Frontal cortex (tissue), 2 donors: ENCODE measurements around the gene FGFBP1.

DNA sequence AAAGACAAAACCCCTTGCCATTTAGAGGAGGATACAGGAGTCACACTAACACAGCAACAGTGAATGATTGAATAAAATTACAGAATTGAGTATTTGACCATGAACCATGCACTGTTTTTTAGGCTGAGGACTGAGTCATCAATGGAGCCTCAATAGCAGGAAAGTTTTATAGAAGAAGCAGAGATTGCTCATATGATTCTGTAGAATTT, 991.7 kb upstream of the HS3ST1 start:
- RAMPAGE, long total RNA = no peak

- RAMPAGE, long total RNA = no peak
Measured at GRCh38 chr4:12609228-12609865, 874.8 kb downstream of the RAB28 start.

- RAMPAGE, long total RNA = no peak
Measured at GRCh38 chr4:13481515-13481902, 2.6 kb downstream of the RAB28 start.

DNA sequence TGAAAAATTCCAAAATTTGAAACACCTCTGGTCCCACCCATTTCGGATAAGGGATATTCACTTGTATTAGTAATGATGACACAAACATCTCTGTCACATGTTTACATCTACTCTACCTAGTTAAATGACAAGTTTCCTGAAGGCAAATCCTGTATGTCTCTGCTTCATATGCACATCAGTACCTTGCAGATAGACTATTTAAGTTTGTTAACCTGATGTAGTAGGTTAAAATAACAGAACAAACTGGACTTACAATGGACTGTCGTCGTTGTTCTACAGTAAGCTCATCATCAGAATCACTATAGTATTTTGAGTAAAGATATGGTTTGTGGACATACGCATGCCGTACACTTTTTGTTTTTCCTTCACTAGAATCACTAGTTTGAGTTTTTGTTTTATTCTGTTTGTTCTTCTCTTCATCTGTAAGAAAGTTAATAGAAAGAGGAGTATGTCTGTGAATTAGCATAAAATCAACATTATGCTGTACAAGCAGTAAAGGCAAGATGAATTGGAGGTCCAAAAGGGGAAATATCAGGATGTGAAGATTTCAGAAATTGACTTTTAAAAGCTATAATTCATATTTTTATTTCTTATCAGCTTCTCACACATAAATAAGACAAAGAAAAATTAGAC, 16.7 kb downstream of the BOD1L1 start:
- RAMPAGE, long total RNA = no peak

GRCh38 chr4:13619743-13620187, 7.8 kb downstream of the BOD1L1 start:
- RAMPAGE, long total RNA = no peak

DNA sequence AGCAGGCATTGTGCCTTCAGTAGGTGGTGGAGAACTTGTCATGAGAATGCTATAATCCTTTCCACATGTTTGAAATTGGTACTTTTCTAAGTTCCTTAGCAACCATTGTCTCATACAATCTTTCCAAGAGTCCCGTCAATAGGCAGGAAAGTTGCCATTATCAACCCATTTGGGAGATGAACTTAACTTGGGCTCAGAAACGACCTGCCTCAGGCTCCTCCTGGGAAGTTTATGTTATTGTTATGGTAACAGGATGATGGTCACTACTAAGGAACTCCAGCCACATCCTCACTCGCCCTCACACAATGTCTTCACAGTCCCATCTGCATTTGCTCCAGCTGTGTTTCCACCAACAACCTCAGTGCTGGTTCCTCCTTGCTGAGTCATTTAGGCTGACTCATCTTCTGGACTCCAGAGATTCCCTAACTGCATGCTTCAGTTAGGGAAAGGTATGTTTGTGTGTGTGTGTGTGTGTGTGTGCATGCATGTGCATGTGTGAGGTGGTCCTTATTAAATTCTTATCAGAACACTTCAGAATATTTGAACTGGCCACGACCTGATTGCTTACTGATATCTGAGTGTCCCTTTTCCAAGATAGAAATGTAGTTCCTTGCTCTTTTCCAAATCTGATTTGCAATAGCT, 293.4 kb upstream of the BOD1L1 start:
- RAMPAGE, long total RNA = no peak

DNA sequence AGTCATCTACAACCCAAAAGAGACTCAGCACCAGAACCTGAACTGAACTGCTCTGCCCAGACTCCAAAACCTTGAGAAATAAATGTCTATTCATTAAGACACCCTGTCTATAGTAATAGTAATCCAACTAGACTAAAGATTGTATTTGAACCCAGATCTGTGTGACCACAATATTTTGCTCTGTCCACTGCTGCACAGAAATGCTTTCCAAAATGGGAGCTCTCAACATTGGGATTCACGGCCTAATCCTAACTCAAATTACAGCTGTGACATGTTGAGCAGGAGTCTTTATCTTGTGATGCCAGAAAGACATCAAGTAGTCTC, 644.6 kb upstream of the CPEB2 start:
- RAMPAGE, long total RNA = no peak

GRCh38 chr4:15004532-15005487, 2.5 kb downstream of the CPEB2 start:
- RAMPAGE, long total RNA = no peak

GRCh38 chr4:15033882-15034773, 31.8 kb downstream of the CPEB2 start:
- RAMPAGE, long total RNA = no peak

GRCh38 chr4:15385977-15386455, 41.8 kb upstream of the C1QTNF7 start:
- RAMPAGE, long total RNA = no peak

DNA sequence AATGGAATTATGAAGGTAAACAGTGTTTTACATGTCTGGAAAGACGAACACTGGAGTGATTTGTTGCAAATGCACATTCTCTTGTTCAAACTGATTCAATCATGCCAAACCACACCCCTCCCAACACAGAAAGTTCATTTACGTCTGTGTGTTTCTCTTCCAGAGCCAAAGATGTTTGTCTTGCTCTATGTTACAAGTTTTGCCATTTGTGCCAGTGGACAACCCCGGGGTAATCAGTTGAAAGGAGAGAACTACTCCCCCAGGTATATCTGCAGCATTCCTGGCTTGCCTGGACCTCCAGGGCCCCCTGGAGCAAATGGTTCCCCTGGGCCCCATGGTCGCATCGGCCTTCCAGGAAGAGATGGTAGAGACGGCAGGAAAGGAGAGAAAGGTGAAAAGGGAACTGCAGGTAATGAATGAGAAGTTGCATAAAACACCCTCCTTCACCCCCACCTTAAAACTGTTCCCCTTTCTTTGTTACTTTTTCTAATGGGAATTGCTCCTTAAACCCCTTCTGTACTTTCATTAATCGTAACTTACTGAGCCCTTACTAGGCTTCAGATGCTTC, 7.8 kb downstream of the C1QTNF7 start:
- RAMPAGE, long total RNA = no peak

GRCh38 chr4:15479134-15480437, 9.9 kb downstream of the CC2D2A start:
- RAMPAGE, long total RNA = no peak

DNA sequence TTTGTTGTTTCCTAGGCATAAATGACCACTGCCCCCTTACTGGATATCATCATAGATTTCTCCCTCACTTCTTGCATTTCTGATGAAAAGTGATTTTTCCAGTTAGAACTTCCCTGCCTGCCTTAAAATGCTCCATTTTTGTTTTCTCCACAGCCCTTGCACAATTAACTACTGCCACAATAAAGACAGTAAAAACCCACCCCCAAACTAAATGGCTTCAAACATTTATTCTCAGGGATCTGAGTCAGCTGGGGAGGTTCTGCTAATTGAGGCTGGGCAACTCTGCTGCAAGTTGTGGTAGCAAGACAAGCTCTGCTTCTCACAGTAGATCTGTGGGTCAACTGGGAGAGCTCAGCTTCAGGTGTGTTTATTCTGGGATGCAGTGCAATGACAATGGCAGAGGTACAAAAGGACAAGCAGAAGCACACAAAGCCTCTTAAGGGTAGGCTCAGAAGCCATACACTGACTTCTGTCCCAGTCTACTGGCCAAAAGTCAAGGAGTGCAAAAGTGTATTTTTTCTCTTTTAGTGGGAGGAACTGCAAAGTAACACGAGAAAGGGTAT, 60.9 kb downstream of the FBXL5 start:
- RAMPAGE, long total RNA = no peak

DNA sequence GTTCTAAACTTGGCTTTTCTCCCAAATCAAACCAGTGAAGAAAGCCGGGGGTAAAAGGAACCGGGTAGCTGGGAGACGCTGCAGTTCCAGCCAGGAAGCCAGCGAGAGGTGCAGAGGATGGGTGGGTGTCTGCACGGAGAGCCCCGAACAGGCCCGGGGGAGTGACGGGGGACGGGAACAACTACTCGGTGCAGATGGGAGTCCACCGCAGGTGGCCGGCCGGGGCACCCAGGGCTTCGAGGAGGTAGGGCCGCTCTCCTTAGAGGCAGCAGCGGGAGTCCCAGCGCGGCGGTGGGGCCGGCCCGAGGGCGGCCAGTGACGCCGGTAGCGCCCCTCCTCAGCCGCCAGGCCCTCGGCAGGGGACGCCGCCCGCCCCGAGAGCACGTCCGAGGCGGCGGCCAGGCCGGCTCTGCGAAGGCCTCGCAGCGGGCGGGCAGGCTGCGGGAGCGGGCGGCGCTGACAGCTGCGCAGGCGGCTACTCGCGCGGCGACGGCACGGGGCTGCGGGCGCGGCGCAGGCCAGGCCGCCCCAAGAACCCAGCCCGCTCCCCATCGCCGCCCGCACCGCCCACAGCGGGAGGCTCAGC, 456 bp downstream of the FBXL5 start:
- RAMPAGE, long total RNA = no peak

GRCh38 chr4:15690201-15691167, 8.9 kb downstream of the FAM200B start:
- RAMPAGE, long total RNA = no peak

DNA sequence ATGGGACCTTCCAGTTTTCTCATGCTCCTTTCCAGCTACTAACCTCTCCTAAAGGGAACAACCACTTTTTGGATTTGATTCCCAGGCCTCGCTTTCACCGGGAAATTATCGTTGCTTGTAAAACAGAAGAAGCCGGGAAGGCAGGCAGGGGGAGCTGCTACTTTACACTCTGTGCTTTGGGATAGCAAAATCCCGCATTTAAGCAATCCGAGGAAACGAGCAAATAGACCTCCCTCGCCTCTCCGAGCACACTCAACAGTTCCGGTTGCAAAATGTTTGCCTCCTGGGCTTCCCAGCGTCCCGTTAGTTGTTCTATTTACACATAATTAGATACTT, 1.2 kb downstream of the CD38 start:
- RAMPAGE, long total RNA = no peak

DNA sequence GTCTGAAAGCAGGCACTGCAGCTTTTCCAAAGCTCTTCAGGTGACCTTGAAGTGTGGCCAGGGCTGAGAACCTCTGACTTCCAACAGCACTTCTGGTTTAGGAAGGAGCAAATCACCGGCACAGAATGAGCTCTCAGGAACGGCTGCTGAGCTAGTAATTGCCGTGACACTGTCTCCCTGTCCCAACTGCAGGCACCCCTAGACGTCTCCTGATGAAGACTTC, 31.3 kb downstream of the CD38 start:
- RAMPAGE, long total RNA = no peak

GRCh38 chr4:15938130-15938815, at the start of gene FGFBP1:
Gene FGFBP1 (minus strand): TSS chr4:15938740.
- RAMPAGE, long total RNA = no peak

DNA sequence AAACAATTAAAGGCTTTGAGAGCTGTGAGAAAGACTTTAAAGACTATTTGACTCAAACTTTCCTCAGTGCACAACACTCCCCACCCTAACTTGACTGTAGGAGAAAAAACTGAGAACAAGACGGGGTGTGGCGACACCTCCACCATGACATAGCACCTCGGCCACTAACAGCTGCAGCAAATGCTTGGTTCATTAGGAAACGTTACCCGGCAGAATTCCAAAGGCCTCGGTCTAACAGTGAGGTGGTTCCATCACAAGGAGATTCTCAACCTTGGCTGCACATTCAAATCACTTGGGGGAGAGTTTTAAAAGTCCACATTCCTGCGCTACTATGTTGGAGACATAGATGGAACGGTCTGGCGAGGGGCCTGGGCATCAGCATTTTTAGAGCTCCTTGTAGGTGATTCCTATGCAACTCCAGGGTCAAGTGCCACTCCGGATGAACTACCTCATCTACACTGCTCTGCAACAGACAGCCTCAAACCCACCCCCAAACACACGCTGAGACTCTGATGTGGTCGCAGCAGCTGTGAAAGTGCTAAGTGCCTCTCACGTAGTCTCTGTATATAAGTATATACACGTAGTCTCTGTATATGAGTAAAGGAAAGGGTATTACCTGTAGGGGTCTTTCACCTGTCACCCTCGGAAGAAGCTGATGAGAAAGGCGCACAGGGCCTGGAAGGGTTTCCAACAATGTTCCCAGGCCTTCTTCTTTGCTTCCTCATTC, 990 bp downstream of the FGFBP2 start:
- RAMPAGE, long total RNA = no peak

DNA sequence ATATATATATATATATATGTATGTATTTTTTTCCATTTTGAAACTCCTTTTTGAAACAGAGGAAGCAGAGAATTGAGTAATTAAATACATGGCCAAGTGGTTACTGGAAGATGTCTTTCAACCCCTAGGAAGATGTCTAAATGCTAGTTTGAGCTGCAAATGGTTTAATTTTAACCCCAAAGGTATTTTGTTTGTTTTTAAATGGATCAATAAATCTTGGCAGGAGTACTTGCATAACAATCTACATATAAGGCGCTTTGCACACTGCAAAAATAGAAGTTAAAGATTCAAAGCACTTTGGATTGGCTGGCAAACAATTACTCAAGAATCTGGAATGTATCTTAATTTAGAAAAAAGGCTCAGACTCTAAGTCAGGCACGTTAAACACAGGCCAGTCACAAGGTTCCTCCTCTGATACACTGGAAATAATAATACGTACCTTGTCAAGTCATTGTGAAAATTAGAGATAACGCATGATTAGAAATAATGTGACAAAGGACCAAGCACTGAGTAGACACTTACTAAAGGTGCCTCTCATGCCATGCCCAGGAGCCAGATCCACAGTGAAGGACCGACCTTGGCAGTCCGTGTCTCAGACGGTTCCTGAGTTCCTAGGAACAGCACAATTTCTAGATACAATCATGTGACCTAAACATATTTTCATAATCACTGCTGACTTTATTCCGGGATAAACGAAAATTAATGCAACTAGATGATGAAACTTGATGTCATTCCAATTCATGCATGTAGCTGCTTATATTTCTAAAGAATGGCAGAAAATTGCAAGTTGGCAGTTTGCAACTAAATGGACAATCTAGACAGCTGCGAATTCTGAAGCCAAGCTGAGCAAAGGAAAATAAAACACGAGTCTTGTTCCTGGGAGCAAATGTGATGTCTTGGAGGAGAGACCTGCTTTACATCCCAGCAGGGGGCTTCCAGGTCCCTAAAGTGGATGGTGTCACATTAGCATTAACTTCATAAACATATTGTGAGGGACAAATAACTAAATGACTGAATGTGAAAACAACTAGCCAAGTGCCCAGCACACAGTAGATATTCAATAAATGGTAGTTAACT, 49.6 kb downstream of the PROM1 start:
- RAMPAGE, long total RNA = no peak